AG10803 (cell line): Measurements from ENCODE around the gene SP7.

GRCh38 chr12:53336301-53336581 is at the start of gene SP7:
Gene SP7, minus strand, starts transcription at chr12:53336354.
- RRBS = no CpG with 5 or more reads among the region's 8 CpGs

GRCh38 chr12:53380519-53380943 is 555 bp downstream of the SP1 start:
- RRBS = 2% methylated on average over 19 of the region's 34 CpGs

DNA sequence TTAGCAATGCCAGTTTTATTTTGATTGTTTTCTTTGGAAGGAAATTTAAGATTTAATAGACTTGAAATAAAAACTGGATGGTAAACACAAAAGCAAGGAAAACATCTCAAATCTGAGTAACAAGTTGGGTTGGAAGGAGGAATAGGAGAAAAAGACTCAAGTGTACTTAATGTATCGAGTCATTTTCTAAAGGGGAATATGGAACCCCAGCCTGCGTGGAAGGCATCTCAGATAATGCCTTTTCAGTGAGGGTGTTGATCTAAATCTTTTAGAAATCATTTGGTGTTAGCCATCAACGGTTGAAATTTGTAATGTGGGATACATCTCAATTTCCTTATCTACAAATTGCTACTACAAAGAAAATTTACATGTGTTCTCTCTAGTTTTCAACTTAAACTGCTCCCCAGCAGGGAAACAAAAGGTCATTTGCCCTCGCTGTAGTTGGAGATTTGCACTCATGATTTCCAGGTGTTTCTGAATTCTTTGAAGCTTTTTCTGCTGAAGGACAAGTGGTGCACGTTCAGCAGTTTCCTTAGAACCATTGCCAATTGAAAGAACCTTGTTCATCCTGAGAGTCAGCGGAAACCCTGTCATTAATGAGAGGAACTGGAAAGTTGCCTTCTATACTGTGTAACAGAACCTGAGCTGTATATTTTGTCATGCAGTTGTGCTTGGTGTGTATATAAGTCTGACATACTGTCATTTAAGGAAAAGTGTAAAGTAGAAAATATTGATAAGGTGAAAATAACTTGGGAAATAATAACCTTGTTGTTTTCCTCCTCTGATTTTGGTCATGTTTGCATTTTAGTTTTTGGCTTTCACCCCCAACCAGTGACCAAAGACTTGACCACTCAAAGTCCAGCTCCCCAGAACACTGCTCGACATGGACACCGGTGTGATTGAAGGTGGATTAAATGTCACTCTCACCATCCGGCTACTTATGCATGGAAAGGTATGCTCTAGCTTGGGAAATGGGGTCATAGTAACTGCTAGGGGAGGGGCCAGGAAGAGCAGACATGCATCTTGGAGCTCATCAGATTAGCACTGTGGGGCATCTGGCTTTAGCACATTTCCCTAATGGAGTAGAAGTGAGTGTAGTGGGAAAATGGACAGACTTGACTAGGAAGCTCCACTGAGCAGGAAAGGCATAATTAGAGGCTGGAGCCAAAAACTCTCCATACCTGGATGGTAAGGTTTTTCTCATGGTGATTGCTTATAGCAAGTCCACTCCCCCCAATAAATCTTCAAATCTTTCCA is 2.4 kb downstream of the PCBP2 start:
- RRBS = 0% methylated on average over 1 of the region's 9 CpGs

DNA sequence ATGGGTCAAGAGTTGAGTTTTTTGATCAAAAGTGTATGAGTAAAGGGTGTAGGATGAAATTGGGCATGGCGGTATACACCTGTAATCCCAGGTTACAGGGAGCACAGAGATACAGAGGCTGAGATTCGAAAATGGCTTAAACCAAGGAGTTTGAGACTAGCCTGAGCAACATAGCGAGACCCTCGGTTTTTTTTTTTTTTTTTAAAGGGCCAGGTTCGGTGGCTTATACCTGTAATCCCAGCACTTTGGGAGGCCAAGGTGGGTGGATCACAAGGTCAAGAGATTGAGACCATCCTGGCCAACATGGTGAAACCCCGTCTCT is 19.1 kb downstream of the PCBP2 start:
- RRBS = no CpG with 5 or more reads among the region's 6 CpGs

- RRBS = no CpG with 5 or more reads among the region's 13 CpGs
Measured at GRCh38 chr12:53480456-53481511, 18.5 kb downstream of the MAP3K12 start.

DNA sequence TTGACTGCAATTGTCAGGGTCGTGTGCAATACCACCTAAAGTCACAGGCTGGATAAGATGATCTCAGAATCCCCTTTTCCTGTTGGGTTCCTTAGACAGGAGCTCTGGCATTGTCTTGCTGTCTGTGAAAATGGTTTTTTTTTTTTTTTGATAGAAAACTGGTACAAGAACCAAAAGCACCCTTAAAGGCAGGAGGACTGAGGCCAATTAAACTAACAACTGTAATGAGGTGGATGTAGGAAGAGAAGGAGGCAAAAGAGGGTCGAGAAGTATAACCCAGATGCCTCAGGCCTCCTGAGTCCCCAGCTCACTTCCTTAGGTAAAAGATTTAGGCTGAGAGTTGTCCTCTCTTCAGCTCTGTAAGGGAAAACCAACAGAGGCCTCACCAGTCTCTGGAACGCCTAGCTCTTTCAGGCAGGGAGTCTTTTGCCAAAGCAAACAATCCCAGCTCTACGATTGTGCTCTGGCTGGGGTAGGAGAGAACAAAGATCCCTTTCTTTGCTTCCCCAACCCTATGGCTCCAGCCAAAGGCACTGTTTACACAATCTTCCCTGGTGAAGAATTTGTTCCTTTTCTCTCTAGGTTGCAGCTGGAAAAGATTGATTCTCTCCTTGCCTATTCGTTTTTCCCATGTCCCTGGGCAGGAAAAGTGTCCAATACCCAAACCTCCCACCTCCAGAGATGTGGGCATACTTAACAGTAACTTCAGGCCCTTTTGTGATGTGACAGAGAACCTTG is 17.0 kb downstream of the ATP5MC2 start:
- RRBS = no CpG with 5 or more reads among the region's 5 CpGs

DNA sequence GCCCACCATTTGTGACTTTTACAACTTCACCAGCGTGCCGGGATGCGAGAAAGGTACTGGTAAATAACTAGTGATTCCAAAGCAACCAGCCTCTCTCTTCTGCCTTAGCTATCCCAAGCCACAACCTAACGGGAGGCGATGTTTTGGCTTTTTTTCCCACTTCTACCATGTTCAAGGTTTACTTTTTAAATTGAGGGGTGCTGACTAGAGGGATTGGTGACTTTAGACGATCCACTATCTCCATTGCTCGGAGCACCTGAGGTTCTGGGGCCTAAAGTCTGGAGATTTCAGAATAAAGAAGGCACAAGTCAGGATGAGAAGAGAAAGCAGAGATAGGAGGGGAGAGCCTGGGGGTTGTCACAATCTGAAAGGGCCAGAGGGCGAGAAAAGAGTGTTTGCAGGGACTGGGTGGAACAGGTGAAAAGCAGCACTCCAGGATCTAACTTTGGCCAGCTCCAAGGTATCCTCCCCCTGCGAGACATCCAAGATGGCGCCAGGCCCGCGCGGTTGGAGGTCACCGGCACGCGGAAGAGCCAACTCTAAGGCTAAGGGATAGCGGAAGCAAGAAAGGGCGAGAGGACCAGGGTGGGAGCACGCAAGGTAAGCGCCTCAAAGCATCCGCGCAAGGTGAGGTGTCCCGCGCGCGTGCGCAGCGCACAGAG is 384 bp downstream of the ATP5MC2 start:
- RRBS = no CpG with 5 or more reads among the region's 28 CpGs

DNA sequence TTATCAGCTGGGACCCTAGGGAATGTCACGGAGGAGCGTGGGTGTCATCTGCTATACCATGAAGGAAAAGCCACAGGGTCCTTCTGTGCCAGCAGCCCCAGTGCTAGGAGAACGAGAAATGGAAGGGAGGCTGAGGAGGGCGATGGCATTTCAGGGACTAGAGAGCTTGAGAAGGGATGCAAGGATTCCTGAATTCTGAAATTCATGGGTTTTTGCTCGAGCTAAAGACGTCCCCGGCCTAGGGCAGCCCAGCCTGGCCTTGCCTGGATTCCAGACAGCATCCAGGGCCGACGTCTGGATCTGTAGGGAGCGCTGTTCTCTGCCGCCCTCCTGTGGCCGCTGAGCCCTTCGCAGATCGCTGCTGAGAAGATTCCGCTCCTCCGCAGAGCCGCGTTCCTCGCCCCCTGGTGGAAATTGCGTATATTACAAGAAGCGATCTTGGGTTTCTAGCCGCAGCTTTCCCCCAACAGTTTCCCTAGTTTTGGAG is 19.2 kb upstream of the CALCOCO1 start:
- RRBS = no CpG with 5 or more reads among the region's 22 CpGs

- RRBS = 7% methylated on average over 6 of the region's 17 CpGs
Measured at GRCh38 chr12:53757082-53757610, 29.9 kb upstream of the CALCOCO1 start.

GRCh38 chr12:53963908-53964288 is 9.0 kb upstream of the HOXC11 start:
- RRBS = no CpG with 5 or more reads among the region's 12 CpGs

DNA sequence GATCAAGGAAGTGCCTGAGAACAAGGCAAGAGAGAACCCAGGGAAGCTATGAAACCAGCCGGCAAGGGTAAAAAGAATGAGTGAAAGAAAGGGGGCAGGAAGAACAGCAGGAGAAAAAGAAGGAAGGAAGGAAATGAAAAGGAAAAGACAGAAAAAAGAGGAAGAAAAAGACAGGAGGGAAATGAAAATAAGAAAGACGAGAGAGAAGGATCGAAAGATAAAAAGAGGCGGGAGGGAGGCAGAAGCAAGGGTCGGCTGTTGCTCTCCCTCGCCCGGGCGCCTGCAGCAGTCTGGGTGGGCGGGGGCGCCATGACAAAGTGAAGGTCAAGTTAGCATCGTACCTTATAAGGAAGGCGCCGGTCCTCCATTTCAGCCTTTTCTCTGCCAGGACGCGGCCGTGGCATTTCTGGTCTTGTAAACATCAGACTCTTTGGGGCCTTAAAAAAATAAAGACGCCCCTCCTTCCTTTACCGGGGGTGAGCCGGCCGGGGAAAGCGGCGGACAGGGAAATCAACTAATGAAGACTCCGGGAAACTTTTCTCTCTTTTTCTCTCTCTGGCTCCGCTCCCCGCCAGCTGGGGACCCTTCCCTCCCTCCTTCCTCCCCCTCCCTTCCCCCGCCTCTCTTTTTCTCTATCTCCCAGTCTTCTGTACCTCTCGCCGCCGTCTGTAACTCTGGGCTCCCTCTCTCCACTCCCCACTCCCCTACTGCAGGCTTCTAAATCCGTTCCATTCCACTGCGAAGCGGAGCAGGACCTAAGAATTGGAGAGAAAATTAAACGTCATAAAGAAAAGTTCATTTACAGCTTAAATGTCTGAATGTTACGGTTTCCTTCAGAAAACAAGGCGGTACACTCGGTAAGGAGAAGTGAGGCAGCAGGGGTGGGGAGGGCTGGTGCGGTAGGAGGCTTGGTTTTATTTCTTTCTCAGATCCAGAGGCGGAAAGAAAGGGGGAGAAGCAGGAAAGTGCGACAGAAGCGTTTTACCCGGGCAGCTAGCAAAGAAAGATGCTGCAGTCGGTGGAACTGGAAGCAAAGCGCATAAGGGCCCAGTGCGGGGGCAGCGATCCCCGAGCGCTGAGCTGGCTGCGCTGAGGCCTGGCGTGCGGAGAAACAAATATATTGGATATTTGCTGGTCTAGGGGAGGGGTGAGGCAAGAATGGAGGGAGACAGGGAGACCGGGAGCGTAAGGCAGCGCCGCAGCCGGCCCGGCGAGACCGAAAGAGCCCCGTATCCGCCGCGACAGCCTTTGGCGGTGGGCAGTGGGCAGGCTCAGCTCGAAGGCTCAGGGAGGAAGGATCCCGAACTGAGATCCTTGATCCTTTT is 6.8 kb upstream of the HOXC11 start:
- RRBS = 57% methylated on average over 15 of the region's 65 CpGs

GRCh38 chr12:53976392-53976876 is 3.5 kb downstream of the HOXC11 start:
- RRBS = no CpG with 5 or more reads among the region's 16 CpGs

DNA sequence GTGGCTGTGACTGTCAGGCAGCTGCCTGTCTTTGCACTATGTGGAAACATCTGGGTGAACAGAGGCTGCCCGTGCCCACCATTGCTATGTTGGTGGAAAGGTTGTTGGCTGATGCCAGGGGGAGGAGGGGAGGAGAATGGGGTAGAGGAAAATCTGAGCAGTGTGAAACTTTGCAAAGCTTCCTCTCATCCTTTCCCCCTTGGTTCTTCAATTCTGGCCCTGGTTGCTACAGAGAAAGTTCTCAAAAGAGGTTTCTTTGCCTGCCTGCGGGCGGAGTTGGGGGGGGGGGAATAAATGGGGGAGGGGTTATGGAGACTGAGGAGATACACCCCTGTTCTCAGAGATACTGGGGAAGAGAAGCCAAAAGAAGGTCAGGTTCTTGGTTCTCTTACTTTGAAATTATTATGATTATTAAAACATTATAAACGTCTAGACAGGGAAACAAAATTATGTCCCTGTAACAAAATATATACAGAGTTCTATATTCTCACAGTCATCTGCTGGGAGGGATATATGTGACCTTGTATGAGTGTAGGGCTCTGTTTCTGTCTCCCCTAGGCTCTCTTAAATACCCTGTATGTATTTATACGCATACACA is 7.3 kb upstream of the HOXC9 start:
- RRBS = no CpG with 5 or more reads among the region's 5 CpGs

DNA sequence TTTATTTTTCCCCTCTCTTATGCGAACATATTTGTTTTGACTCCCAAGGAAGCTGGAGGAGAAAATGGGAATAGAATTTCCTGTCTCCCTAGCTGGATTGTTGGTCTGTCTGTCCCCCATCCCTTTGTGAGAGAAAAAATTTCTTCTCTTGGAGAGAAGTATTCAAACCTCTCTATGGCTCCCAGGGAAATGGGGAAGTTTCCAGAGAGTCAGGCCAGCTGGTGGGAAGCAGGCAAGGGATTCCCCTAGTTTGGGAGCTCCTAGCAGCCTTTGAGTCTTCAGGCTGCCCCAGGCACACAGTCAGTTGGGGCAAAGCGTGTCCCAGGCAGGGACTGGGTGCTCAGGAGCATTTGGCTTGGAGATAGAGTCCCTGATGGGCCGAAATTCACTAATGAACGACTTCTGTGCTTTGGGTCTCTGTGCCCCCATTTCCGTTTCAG is 6.8 kb upstream of the HOXC9 start:
- RRBS = no CpG with 5 or more reads among the region's 5 CpGs

- RRBS = 2% methylated on average over 13 of the region's 56 CpGs
Measured at GRCh38 chr12:53993909-53994715, 5.8 kb upstream of the HOXC9 start.

DNA sequence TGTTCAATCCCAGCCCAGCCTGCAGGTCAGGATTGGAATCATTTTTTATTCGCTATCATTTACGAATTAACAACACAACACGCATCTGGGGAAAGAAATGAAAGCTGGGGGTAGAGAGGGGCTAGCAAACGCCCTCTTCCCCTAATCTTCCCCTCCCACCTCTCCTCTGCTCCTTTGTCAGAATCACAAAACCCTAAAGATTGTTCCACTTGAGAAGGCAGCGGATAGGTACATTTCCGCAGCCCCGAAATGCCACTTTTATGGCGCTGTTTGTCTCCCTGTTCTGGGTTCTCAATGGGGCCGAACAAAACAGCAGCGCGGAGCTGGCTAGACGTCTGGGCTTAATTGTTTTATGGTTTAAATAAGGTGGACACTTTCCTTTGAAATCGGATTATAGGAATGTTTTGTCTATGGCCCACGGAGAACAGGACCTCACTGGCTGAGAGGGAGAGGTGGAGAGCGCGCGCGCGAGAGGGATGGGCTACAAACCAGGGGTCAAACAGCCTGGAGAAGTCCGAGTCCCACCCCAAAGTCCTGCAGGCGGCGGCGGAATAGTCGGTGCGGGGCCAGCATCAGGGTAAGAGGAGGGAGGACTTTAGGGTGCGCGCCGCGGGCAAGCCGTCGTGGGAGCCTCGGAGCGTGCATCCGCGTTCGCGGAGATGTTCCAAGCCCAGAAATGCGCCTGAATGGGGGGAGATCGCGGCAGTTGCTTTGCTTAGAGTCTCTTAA is 3.5 kb upstream of the HOXC8 start:
- RRBS = no CpG with 5 or more reads among the region's 40 CpGs

DNA sequence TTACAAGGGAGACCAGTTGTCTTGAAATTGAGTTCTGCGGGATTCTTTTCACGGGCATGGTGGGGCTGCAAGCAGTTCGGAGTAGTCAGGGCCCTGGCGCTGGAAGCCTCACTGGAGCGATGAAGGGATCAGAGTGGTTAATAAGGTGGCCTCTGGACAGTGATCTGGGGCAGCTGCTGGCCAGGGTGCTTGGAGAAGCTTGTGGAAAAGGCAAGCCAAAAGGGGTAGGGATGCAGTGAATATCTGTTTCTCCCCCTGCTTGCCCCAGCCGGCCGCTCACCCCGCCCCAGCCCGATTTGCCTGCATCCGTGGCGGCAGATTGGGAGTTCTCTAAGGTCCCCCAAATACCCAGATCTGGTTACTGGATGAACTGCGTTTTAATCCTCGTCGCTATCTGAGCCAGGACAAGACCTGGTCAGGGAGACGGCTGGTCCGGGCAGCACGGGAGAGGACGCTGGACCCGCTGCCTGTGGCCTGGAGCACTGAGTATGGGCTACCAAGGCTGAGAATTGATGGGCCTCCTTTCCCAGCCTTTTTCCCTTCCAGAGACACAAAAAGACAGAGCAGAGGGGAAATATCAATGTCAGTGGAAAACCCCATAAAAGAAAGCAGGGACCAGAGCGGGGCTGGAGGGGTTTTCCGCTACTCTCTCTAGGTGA is 7.2 kb upstream of the HOXC6 start:
- RRBS = no CpG with 5 or more reads among the region's 21 CpGs

- RRBS = 5% methylated on average over 20 of the region's 63 CpGs
Measured at GRCh38 chr12:54030876-54031878, 1.7 kb upstream of the HOXC5 start.

- RRBS = no CpG with 5 or more reads among the region's 14 CpGs
Measured at GRCh38 chr12:54140745-54141473, 47.9 kb downstream of the SMUG1 start.

GRCh38 chr12:54161541-54162112 is 27.2 kb downstream of the SMUG1 start:
- RRBS = no CpG with 5 or more reads among the region's 4 CpGs